ENCODE measurements around a stretch of chr14.

DNA sequence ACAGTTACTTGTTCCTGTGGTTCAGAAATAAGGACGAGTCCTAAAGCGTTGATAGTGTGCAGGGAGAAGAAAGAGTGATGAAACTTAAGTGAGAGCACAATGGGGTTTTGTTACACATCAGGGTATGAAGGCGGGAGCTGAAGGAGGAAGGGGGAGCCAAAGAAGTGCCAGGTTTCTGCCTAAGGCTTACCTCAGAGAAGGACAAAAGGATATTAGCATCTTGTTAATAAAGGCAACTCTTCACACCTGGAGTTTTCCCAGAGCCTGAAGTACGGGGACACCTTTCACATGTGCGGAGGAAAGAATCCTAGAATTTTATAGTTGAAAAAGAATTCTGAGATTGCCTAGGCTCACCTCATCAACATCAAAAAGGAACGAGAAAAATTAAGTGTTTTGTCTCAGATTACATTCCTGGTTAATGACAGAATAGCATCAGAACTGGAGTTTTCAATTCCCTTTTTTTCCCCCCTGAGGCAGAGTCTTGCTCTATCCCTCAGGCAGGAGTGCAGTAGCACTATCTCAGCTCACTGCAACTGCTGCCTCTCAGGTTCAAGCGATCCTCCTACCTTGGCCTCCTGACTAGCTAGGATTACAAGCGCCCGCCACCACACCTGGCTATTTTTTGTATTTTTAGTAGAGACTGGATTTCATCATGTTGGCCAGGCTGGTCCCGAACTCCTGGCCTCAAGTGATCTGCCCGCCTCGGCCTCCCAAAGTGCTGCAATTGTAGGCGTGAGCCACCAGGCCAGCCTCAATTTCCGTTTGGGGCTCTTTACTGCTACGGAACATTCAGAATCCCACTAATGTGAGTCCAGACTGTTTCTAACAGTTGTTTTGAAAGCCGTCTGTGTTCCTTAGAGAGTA is 2.3 kb upstream of the SAV1 start:
- RRBS, result no CpG with 5 or more reads among the region's 16 CpGs

- RRBS, result no CpG with 5 or more reads among the region's 2 CpGs
These were observed 58.2 kb upstream of the SAV1 start for GRCh38 chr14:50726127-50726830.

- RRBS, result no CpG with 5 or more reads among the region's 12 CpGs
These were observed 74.6 kb downstream of the NIN start for GRCh38 chr14:50756116-50757065.

- RRBS, result no CpG with 5 or more reads among the region's 12 CpGs
These were observed 67.4 kb downstream of the NIN start for GRCh38 chr14:50763372-50764190.

GRCh38 chr14:50794139-50794686 is 36.7 kb downstream of the NIN start:
- RRBS, result no CpG with 5 or more reads among the region's 6 CpGs

DNA sequence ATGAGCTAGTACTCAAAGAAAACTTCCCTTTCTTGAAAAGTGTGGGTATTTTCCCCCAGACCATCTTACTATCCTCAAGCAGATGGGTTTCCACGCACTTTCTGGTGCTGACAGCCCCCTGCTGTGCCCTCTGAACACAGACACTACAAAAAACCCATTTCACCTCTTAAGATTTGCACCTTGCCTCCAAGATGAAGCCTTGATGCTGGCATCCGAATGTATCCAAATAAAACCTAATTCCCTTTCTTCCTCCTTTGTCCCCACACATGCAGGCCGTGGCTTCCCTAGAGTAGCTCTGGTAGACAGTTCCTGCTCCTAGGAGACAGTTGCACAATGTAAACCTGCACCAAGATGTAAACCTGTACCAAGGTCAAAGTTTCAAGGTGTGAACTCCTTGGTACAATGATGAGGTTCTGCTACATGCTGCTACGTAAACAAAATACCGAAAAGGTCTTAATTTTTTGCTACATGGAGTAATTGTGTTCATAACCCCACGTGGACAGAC is 663 bp upstream of the ABHD12B start:
- RRBS, result no CpG with 5 or more reads among the region's 6 CpGs

DNA sequence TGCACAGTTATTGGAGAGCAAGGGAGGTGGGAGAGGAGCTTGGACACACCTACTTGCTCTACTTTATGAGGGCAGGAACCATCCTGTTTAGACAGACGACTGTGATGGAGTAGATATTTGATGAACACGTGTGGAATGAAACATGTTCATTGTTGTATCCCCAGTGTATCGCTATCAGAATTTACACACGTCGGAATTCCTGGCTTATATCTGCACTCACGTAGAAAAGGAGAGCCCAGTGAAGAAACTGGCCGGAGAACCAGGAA is 2.3 kb downstream of the PYGL start:
- RRBS, result no CpG with 5 or more reads among the region's 7 CpGs

- RRBS, result no CpG with 5 or more reads among the region's 1 CpG
These were observed 52.6 kb upstream of the PYGL start for GRCh38 chr14:50996896-50997352.

- RRBS, result no CpG with 5 or more reads among the region's 18 CpGs
These were observed 1.1 kb upstream of the TRIM9 start for GRCh38 chr14:51095849-51096519.

GRCh38 chr14:51534419-51535137 is 117.1 kb upstream of the FRMD6 start:
- RRBS, result no CpG with 5 or more reads among the region's 5 CpGs

- RRBS, result no CpG with 5 or more reads among the region's 4 CpGs
These were observed 86.9 kb upstream of the FRMD6 start for GRCh38 chr14:51564817-51565256.

DNA sequence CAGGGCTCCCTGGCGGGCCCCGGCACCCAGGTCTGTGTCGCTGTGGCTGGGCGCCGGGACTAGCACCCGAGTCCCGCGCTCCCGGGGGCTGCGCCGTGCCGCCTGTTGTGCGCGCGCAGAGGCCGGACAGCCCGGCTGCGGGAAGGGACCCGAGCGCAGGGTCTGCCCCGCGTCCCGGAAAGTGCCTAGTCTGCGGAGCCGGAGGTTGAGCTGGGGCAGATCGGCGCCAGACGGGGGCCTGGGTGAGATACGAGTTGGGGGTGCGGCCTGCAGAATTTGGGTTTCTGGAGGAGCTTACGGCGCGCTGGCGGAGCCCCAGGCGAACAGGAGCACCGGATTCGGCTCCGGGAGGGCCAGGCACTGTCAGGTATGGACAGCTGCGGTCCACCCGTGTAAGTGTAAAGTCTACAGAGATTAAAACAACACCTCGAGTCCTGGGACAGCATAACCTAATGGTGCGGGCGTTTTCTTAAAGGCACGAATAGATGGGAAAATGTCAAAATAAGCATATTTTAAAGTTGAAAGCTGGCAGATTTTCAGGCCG is 786 bp downstream of the FRMD6 start:
- RRBS, result 1% methylated on average over 15 of the region's 45 CpGs

GRCh38 chr14:51881157-51881717 is 20.8 kb downstream of the GNG2 start:
- RRBS, result no CpG with 5 or more reads among the region's 5 CpGs

DNA sequence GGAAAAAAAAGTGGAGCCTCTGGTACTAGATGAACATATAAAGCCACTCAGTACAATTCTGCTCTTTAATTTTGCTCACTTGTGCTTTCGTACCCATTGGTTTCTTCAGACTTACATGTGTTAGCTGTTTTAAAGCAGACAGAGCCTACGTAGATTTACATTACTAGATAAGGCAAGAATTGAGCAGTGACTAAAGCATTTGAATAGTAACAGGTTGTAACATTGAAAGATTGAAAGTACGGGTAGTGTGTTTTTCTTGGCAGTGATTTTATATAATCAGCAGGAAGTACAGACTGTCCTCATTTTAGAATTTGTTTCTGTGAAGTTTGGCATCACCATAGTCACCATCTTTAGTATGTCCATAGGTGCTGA is 13.9 kb downstream of the RTRAF start:
- RRBS, result no CpG with 5 or more reads among the region's 3 CpGs

DNA sequence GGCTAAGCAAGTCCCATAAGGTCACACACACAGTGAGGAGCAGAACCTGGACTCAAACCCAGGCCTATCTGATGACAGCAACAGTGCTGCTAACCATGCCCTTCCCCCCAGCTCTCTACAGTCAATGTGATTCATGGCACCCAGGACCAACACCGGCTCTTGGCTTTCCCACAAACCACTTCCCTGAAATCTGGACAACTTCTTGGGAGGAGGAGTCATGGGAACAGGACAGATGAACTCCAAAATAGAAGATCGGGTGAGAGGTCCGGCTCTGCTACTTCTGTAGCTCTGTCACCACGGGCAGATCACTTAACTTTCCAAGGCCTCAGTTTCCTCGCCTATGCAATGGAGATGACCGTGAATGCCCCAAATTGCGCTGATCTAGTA is 677 bp upstream of the PTGDR start:
- RRBS, result 20% methylated on average over 3 of the region's 7 CpGs

GRCh38 chr14:52271560-52271851 is 4.0 kb downstream of the PTGDR start:
- RRBS, result no CpG with 5 or more reads among the region's 1 CpG

- RRBS, result 10% methylated on average over 16 of the region's 63 CpGs
These were observed 589 bp downstream of the PTGER2 start for GRCh38 chr14:52314520-52315281.

DNA sequence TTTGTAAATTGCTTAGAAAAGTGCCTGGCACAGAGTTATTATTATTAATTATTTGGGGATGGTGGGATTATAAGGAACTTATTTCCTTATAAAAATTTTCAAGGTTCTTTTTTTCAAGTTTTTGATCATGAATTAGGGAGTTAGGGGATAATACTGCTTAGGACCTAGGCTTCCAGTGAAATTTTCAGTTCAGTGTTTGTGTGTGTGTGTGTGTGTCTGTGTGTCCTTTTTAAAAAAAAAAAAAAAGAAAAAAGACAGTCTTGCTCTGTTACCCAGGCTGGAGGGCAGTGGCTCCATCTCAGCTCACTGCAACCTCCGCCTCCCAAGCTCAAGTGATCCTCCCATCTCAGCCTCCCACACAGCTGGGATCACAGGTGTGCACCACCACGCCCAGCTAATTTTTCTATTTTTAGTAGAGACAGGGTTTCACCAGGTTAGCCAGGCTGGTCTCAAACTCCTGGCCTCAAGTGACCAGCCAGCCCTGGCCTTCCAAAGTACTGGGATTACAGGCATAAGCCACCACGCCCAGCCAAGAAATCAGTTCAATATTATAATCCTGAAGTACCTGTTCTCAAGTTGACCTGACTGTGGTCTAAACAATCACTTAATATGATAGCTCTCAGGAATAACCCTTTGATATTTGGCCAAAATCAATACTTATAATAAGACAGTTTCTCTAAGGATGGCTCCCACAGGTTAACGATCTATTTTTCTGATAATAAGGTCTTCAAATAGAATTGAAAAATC is 35.6 kb downstream of the ERO1A start:
- RRBS, result no CpG with 5 or more reads among the region's 4 CpGs

GRCh38 chr14:52951998-52952809 is 1.4 kb upstream of the FERMT2 start:
- RRBS, result no CpG with 5 or more reads among the region's 13 CpGs

DNA sequence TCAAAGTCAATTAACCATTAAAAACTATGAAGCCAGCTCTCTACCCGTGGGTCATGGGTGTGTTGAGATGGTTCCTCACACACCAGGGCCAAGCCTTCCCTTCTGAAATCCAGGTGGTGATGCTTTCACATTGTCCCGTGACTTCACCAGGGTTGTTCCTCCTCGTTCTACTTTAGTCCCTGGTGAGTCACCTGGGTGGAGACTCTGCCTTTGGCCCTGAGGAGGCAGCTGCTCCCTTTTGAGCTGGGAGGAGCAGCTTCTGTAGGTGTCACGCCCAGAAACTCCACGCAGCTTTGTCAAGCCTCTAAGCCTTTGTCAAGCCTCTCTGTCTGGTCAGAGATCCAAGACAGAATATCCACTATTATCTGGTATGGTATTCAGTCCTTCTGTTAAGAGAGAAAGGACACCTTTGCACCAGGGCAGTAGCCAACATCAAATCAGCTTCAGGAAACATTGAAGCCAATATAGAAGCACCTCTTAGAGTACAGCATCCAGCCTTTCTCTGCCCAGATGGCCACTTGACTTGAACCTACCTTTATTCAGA is 348.2 kb downstream of the BMP4 start:
- RRBS, result no CpG with 5 or more reads among the region's 5 CpGs